ENCODE measurements around a stretch of chr11.

- RRBS: no CpG with 5 or more reads among the region's 1 CpG
Measured at GRCh38 chr11:120488480-120489179, 22.9 kb upstream of the GRIK4 start.

DNA sequence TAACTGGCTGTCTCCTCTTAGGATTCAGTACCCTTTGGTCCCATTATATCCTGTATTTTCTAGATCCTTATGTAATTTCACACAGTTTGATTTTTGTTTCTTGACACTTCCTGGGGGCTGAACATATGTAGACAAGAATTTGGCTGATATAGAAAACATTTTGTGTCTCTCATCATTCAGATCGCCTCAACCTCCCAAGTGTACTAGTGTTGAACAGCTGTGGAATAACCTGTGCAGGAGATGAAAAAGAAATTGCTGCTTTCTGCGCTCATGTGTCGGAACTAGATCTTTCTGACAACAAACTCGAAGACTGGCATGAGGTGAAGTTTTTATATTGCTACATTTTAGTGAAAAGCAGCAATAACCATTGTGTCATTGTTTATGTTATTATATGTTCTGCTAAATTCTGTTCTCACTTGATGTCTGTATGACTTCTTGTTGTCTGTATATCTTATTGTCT lies 23.5 kb downstream of the TBCEL start:
- RRBS: no CpG with 5 or more reads among the region's 4 CpGs

DNA sequence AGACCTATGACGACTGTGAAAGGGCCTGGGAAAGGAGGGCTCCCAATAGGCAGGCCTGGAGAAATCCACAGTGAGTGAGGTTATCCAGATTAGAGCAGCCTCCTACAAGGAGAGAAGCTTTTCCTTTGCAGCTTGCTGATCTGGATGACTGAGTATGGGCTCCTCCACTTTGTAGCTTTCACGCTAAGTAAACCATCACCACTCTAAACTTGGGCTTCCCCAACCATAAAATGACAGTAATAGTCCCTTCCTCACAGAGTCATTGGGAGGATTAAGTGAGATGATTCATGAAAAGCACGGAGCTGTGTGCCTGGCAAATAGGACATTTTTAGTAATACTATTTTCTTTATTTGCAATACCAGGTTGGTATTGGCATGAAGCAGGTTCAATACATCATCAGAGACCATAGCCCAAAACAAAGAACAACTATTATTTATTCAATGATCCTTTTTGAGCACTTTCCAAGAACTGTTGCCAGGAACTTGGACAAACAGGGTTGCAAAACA lies 65.2 kb downstream of the SC5D start:
- RRBS: no CpG with 5 or more reads among the region's 3 CpGs

DNA sequence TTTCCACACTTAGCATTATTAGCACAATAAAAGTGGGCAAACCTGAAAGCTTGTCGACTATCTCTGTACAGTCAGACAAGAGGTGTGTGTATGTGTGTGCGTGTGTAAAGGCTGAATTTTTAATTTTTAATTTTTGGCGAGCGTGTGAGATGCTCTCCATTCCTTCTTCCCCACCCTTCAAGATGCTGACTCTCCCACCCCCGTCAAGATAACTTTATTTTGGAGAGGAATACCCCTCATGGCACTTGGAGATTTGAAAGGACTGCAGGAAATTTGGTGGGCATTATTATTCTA lies 857 bp downstream of the SORL1 start:
- RRBS: no CpG with 5 or more reads among the region's 5 CpGs

DNA sequence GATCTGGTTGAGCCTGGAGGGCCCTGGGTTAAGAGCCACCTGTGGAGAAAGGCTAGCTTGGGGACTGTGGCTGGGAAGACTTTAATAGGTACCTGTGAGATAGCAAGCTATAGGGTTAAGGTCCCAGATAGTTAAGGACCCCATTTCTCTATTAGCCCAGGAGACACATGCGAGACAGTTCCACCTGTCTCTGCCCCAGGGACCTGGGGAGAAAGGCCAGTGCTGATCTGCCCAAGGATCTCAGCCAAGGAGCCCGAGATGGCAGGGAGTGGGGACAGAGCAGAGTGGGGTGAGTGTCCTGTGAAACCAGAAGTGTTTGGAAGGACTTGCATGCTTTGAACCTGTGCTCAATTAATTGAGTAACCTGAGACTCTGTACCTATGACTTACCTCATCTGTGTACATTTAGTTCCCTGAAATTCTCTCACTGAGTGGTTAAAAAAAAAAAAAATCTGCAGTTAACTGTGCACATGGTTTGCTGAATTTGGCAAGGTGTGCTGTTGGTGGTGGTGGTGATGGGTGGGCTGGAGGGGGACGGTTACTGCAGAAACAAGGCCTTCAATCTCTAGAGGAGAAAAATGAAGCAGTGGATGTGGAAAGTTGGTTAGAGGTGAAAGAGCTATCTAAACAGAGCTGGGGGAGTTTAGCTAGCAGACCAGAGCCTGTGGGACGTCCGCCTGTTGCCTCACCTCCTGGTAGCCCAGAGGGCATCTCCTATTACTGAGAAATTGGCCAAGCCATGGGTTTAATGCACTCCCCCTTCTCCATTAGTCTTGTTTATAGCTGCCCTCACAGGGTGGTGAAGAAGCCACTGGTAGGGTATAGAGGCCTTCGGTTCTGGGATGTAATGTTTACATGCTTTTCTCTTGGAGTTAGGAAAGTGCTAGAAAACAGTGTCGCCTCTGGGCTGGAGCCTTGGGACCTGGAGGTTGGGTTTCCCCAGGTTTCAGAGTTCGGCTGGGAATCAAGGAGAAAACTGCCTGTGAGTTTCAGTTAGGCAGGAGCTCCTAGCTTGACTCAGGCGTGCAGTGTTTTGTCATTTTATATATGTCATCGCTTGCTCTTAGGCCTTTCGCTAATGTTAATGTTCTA lies 9.0 kb downstream of the SORL1 start:
- RRBS: no CpG with 5 or more reads among the region's 11 CpGs

DNA sequence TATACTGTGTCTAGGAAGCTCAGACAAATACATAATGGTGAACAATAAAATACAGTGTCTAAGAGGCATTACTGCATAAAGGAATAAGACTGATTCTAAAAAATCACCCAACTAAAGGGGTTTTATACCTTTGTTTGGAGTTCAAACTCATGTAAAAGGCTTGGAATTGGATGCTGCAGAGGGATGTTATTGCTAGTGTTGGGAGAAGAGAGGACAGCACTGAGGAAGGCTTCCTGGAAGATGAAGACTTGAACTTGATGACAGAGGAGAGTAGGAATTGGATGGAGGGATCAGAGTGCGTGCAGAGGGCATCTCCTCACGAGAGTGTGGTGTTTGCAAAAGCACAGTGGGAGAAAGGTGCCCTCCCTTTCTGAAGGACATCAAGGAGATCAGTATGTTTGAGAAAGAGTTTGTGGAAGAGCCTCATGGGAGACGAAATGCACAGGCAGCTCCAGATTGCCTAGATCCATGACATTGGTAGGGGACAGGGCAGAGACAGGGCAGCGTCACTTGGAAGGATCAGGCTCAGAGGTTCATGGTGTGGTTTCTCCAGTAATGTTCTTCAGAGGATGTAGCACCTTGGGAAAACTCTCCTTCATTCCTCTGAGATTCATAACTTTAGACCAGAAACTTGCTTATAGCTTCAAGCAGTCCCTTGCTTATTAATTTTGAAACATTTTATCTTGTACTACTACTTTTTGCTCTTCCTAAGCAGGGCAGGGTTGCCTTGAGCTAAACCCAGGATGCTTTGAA lies 44.0 kb downstream of the SORL1 start:
- RRBS: no CpG with 5 or more reads among the region's 4 CpGs

- RRBS: no CpG with 5 or more reads among the region's 4 CpGs
Measured at GRCh38 chr11:121496972-121497534, 44.9 kb downstream of the SORL1 start.

DNA sequence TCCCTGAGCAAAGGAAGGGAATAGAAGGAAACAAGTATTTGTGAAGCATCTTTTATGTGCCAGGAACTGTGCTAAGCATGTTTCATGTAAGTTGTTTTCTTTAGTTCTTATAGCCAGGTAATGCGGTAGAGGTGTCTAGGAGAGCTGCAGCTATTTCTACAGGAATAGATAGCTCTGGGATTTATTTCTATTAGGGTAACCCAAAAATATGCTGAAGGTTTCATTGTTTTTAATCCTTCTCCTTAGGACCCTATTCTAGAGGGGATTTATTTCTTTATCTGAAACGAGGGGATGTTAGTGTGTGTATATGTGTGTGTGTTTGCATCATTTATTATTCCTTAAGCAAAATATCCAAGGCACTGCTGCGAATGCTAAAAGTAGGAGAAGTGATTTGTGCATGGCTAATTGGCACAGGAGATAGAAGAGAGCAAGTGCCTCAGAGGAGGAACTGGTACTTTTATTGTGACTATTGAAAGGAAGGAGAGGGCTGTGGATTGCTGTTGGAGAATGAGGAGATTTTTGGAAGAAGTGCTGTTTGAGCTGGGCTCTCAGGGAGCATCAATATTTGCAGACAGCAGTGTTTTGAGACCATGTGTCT lies 93.5 kb downstream of the SORL1 start:
- RRBS: no CpG with 5 or more reads among the region's 3 CpGs

DNA sequence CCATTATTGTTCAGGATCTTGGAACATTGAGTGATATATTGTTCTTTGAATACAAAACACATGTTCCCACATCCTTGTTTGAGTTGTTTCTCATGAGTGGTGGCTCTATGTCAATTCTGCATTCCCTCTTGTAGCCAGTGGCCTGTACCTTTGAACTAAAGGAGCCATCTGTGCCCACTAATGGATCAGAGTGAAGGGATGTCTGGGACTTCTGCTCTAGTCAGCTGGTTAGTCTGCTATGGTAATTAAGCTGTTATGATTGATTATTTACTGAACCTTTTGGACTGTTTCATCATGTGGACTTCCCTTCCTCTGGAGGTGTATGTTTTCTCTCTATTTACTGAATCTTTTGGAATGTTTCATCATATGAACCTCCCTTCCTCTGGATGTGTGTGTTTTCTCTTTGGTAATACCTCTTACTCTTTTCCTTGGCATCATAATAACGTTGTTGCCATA lies 112.8 kb downstream of the SORL1 start:
- RRBS: no CpG with 5 or more reads among the region's 1 CpG

GRCh38 chr11:121589092-121589445 lies 137.0 kb downstream of the SORL1 start:
- RRBS: no CpG with 5 or more reads among the region's 7 CpGs

DNA sequence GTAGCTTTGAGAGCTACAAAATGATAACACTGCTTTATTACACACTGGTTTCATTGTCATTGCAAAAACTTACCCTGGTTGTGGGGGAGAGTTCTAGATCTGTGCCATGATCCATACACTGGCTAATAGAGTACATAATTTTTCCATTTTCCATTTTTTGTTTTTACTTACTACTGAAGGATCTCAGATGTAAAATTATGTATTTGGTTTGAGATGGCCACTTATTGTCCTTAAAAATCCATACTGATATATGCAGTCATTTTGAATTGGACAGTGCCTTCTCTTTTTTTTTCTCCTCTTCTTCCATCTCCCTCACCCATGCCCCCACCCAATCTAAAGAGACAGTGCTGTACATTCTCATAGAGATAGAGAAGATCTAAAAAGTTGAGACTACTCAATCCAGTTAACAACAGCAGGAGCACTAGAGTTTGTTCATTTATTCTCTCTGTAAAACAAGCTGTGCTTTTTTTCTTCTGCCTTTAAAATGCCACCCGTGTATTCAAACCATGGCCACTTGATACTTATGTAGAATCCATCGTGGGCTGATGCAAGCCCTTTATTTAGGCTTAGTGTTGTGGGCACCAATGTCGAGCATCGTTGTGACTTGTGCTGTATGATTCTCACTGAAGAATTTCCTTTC lies 178.3 kb downstream of the SORL1 start:
- RRBS: no CpG with 5 or more reads among the region's 4 CpGs

DNA sequence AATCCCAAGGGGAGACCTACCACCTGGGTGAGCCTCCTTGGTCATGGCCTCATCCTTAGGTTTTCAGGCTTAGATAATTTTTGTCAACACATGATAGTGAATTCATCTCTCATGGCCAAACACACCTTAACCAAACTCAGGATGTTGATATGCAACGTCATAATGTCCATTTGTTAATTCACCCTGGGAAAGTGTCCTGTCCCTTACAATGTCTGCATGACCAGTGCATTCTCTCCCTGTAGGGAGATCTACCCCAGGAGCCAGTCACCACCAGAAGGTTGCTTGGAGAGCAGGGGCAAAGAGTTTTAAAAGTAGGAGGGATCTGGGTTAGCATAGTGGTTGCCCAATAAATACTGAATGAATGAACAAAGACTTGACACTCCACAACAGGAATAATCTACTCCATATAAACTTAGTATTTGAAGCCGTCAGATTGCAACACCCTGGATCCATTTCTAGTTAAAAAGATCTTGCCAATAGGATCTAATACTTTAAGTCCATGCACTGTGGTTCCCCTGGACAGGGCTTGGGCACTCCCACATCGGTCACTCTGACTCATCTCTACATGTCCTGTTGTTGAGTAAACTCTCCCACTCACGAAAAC lies 182.5 kb downstream of the SORL1 start:
- RRBS: no CpG with 5 or more reads among the region's 4 CpGs

- RRBS: no CpG with 5 or more reads among the region's 23 CpGs
Measured at GRCh38 chr11:121671025-121672233, 219.3 kb downstream of the SORL1 start.

DNA sequence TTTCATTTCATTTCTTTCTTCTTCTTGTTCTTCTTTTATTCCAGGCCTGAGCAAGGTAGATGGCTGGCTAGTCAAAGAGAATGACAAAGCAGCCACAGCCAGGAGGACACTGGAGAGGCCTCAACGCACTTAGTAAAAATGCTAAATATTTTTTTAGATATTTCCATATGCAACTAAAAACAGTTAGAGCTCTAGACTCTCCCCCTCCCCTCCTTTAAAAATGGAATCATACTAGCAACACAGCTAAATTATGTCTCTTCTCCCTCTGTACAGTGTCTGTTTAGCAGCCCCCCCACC lies 14.9 kb downstream of the BLID start:
- RRBS: no CpG with 5 or more reads among the region's 1 CpG

DNA sequence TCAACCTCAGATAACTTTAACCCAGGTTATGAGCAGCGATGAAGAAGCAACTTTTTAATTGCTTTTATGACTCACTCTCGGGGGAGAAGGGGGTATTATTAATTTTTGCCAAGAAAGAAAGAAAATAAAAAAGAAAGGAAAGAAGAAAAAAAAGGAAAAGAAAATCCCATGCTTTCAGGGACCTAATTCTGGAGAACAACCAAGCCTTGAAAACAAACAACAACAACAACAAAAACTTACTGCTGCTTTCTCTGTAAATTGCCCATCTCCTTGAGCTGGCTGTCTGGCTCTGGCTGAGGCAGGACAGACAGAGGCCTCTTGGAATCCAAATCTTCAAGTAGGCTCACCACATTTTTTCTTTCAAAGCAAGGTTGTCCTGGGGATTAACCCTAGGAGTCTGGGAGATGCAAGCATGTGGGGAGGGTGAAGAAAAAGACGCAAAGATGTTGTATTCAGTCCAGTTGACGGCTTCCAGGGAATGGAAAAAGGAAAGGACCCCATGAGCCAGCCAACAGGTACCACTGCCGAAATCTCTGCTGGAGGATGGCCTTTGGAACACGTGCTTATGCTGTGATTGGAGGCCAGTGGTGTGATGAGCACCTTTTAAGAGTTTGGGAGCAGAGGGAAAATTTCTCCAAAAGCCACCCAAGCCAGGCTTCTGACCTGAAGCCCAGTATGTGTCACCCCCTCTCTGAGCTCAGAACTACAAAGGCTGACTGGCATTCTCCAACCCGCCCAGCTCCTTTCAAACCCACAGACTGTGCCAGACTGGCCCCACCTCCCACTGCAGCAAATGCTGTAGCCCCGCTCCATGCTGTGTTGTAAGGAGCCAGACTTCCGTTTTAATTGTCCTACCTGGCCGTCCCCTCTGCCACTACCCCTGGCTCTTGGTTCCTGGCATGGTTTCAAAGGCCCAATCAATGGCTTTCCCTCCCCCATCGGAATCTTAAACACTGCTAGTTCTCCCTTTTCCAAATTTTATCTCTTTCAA lies 10.9 kb downstream of the BLID start:
- RRBS: no CpG with 5 or more reads among the region's 11 CpGs

- RRBS: no CpG with 5 or more reads among the region's 22 CpGs
Measured at GRCh38 chr11:122441176-122442092, 214.1 kb upstream of the UBASH3B start.

- RRBS: 29% methylated on average over 16 of the region's 33 CpGs
Measured at GRCh38 chr11:122556567-122556938, 99.0 kb upstream of the UBASH3B start.

DNA sequence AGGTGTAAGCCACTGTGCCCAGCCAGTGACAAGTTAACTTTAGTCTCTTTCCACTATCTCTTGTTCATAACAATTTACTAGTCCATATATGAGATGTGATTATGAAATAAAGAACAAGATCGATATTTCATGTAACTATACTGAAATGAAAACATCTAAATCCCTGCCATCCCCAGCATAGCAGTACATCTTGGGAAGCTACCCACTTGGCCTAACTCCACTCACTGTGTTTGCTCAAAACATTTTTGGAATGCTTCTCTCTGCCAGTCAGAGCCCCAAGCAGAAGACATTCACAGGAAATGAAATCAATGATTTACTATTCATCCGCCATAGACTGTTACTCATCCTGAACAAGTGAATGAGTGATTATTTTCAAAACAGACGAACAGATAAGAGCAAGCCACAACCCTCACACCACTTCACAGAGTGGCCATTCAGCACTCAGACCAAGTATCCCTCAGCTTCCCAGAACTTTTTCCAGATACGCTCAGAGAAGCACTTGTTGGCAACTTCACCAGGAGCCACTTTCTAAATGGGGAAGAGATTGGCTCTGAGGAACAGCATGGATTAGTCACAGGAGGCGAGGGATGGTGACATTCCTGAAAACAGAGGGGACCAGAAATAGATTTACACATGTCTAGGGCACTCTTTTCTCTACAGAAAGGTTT lies 13.1 kb upstream of the UBASH3B start:
- RRBS: no CpG with 5 or more reads among the region's 5 CpGs